ENCODE data around the genes CASP8, FLACC1, FZD7 and KIAA2012.

- PRO-cap, 3 experiments, result no peak in any of the 3 experiments
- RRBS, result no CpG with 5 or more reads among the region's 10 CpGs
These were observed 1.2 kb upstream of the BZW1 start for GRCh38 chr2:200810304-200811166.

- PRO-cap, 3 experiments, result no peak in any of the 3 experiments
- RRBS, result no CpG with 5 or more reads among the region's 12 CpGs
These were observed 6.8 kb downstream of the CLK1 start for GRCh38 chr2:200857322-200858470.

- PRO-cap, 3 experiments, result no peak in any of the 3 experiments
- RRBS, result no CpG with 5 or more reads among the region's 2 CpGs
These were observed 2.5 kb downstream of the CLK1 start for GRCh38 chr2:200861993-200862413.

DNA sequence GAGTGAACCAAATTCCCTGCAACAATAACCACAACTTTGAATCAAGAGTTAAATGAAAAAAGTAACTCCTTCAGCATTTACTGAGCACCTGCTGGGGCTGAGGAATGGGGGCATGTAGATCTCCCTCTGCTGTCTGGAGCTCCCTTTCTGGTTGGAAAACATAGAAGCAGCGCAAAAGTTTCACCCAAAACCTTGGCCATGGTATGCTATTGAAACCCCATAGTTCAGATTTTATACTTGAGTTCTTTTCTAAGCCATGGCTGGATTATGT lies 4.9 kb downstream of the CFLAR start:
- PRO-cap, 3 experiments, result no peak in any of the 3 experiments
- RRBS, result no CpG with 5 or more reads among the region's 1 CpG

GRCh38 chr2:201148254-201148863 lies 32.4 kb downstream of the CFLAR start:
- PRO-cap, 3 experiments, result no peak in any of the 3 experiments
- RRBS, result no CpG with 5 or more reads among the region's 2 CpGs

DNA sequence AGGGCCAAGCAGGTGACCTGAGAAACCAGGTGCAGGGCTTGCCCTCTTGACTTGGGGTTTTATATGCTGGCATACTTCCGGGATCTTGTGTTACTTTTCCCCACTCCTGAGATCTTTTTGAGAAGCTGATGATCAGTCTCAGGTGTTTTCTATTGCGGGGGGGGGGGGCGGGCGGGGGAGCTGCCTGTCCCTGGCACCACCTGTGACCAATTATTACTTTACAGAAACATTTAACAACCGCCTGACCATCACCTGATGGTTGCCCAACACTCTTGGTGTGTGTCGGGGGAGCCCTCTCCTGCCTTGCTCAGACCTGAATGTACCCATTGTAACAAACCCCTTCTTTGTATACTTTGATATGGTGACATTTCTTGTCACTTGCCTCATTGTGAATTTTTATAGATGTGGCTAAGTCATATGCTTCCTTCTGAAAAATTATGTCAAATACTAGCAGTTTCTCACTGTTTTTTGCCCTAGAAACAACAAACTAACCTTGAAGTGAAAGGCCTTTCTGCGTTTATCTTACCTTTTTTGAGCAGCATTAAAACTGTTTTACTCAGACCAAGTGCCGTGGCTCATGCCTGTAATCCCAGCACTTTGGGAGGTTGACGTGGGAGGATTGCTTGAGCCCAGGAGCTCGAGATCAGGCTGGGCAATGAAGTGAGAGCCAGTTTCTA lies 6.7 kb upstream of the CASP10 start:
- PRO-cap, 3 experiments, result no peak in any of the 3 experiments
- RRBS, result no CpG with 5 or more reads among the region's 10 CpGs

- PRO-cap, 3 experiments, result peak in 2 of 3 experiments; most common plus-strand start chr2:201260563 (in 2); most common minus-strand start chr2:201260445 (in 1)
- RRBS, result no CpG with 5 or more reads among the region's 12 CpGs
These were observed at the start of gene CASP8 for GRCh38 chr2:201260337-201260897. TSS of gene CASP8 (plus strand) at chr2:201260536.

- PRO-cap, 3 experiments, result no peak in any of the 3 experiments
- RRBS, result no CpG with 5 or more reads among the region's 2 CpGs
These were observed 1.6 kb downstream of the CASP8 start for GRCh38 chr2:201261980-201262301.

DNA sequence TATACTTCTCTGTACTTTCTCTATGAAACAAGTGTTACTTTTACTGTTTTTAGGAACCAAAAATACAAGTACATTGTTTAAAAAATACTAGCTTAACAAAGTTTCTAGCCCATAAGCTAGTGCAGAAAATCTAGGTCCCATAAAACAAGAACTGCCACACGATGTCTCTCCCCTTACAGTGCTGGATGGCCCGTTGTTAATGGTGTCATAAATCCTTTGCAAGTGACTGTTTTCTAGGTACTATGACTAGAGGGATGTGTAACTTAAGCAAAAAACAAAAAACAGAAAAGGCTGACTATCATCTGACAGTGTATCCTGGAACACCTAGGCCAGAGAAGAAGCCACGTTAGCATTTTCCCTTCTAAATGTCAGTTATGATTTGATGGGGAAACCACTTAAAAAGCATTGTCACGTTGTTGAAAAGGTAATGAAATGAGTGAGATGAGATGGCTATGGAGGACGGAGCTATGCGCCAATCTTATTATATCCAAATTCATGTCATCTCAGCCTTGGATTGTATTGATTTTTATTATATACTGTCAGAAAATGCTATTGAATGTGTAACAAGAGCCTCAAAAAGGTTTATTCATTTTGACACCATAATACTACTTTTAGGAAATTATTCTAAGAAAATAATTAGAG lies 2.4 kb downstream of the CASP8 start:
- PRO-cap, 3 experiments, result no peak in any of the 3 experiments
- RRBS, result no CpG with 5 or more reads among the region's 6 CpGs

DNA sequence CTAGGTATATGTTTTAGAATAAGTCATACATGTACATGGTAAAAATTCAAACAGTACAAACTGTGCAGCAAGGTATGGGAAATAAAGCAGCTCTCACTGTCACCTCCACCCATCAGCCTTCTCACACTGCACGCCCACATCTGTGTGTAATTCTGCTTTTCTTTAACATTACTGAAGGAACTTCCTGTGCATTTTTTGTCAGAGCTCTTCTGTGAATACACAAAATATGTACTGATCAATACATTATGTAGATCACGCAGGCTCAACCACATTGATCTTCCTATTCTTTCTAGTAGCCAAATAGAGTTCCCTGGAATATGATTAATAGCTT lies 3.5 kb downstream of the CASP8 start:
- PRO-cap, 3 experiments, result no peak in any of the 3 experiments
- RRBS, result no CpG with 5 or more reads among the region's 2 CpGs

- PRO-cap, 3 experiments, result no peak in any of the 3 experiments
- RRBS, result no CpG with 5 or more reads among the region's 4 CpGs
These were observed 6.2 kb downstream of the CASP8 start for GRCh38 chr2:201266347-201267145.

- PRO-cap, 3 experiments, result peak in 2 of 3 experiments; most common plus-strand start chr2:201357545 (in 1); most common minus-strand start chr2:201357339 (in 1)
- RRBS, result no CpG with 5 or more reads among the region's 4 CpGs
These were observed at the start of gene FLACC1 for GRCh38 chr2:201357073-201357737. TSS of gene FLACC1 (minus strand) at chr2:201357345.

DNA sequence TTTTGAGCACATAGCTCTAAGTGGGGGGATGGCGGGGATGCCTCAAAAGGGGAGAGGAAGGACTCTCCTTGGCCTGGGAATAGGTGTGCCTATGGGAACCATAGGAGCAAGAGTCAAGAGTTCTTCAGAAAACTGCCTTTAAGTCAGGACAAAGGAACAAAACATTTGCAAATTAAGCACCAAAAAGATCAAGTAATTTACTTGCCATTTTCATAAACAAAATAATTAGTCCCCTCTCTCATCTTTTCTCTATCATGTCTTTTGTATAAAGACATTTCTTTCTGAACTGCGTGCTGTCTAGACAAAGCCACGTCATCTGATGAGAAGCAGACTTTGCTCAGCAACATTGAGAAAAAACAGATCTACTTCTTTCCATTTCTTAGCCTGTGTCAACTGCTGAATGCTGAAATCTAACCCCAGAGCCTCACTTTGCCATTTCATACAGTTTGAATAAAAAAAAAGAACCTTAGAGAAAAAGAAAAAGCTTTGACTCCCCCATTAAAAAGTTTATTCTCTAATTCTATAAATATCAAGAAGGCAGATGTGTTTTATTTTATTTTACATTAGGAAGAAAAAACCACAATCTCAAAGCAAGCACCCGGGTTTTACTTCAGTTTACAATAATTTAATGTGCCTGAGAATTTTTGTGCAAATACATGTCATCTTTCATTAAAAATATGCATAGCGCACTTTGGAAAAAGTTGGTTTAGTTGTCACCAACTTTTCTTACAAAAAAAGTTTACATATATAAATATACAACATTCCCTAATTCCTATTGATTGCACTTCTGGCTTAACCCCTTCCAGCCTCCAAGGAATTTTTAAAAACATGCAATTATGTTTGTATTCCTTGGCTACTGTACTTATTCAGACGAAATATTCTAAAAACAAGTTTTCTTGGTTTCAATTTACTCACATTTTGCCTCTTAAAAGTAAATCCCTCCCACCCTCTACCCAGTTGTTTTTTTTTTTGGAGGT lies 22.0 kb upstream of the FLACC1 start:
- PRO-cap, 3 experiments, result no peak in any of the 3 experiments
- RRBS, result no CpG with 5 or more reads among the region's 6 CpGs

GRCh38 chr2:201696155-201696752 lies 2.2 kb downstream of the MPP4 start:
- PRO-cap, 3 experiments, result no peak in any of the 3 experiments
- RRBS, result no CpG with 5 or more reads among the region's 7 CpGs

DNA sequence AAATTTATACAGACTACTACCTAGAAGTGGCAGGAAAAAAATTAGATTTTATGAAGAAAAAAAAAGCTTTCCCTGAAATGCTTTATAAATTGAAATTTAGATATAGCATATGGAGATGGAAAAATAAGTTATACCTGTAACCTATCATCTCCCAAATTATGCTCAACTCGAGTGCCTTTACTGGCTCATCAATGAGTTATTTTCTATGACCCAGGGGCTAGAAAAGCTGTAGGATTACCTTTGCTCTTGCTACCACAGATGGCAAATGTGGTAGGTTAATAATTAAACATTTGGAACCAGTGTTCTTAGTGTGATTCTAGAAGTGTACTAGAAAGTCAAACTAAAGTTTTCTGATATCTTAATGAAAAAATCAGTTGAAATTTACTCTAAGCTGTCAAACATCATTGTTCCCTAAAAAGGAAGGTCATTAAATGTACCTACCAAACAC lies 22.5 kb downstream of the ALS2 start:
- PRO-cap, 3 experiments, result no peak in any of the 3 experiments
- RRBS, result no CpG with 5 or more reads among the region's 1 CpG

DNA sequence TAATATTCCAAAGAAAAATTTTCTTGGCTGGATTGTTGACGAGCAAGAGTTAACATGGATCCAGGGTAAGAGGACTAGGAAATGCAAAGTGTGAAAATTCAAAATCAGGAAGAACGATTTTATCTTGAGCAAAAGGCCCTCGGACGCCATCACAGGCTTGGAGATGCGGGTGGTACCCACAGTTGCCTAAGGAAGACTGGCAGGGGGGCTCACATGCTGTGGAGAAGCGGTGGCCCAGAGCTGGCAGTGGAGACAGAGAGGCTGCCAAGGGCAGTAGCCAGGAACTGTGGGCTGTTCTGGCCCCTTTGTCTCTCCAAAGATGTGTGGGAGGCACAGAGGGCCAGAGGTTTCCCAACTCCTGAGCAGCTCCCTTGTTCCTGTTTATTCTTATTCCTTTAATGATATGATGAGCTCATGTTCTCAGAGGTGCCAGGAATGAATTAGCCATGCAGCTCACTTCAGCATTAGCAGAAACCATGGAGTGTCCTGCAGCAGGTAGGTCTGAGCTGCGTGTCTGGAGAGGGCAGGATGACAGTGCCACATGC lies 78.1 kb upstream of the FZD7 start:
- PRO-cap, 3 experiments, result peak in 1 of 3 experiments; most common plus-strand start position 470 of the sequence (in 1); most common minus-strand start position 321 of the sequence (in 1)
- RRBS, result no CpG with 5 or more reads among the region's 7 CpGs

GRCh38 chr2:201976535-201976992 lies 57.1 kb upstream of the FZD7 start:
- PRO-cap, 3 experiments, result no peak in any of the 3 experiments
- RRBS, result 96% methylated on average over 1 of the region's 2 CpGs

DNA sequence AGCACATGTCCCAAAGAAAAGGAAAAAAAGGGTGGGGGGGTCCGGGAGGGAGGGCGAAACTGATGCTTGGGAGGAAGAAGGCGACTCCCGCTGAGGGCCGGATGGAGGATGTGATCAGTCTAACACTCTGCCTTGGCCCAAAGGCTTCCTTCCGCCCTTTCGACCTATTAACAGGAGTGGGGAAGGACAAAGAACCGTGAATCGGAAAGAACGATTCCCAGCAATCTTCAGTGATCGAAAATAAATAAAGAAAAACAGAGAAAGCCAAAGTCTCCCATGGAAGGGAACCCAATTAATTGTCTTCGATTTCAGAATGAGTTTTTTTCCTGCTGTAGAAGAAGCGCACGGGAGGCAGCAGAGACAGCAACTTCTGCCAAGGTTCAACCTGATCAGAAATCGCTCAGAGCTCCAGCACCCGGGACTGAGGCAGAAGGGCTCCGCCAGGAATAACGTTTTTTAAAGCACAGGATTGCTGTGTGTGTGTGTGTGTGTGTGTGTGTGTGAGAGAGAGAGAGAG lies 1.6 kb upstream of the FZD7 start:
- PRO-cap, 3 experiments, result peak in 2 of 3 experiments; most common plus-strand start position 392 of the sequence (in 2)
- RRBS, result 7% methylated on average over 5 of the region's 18 CpGs

- PRO-cap, 3 experiments, result peak in 3 of 3 experiments; most common plus-strand start chr2:202034180 (in 3); most common minus-strand start chr2:202034095 (in 2)
- RRBS, result 1% methylated on average over 58 of the region's 87 CpGs
These were observed at the start of gene FZD7 for GRCh38 chr2:202033699-202034362. TSS of gene FZD7 (plus strand) at chr2:202033855.

DNA sequence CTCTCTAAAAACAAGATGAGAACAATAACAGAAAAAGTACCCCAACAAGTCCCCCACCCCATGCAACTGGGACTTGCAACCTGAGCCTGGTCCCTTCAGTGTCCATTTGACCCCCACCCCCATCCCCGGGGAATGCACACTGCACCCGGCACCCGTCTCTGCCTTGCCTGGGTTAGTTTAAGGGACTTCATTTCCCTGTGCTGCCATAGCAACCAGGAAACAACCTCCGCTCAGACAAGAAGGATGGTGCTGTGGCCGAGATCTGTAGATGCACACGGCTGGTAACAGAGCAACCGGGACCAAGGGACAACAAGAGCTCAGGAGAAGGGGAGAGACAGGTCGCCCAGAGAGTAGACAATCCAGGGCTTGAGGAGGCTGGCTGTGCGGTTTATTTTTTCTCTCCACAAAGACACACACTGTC lies at the start of gene KIAA2012:
Gene KIAA2012 (plus strand): TSS at position 233 of the 421 bp plus-strand sequence.
- PRO-cap, 3 experiments, result no peak in any of the 3 experiments
- RRBS, result no CpG with 5 or more reads among the region's 9 CpGs

All from breast (tissue), 4 donors.